MCF 10A (cell line): ENCODE measurements around a stretch of chr7.

DNA sequence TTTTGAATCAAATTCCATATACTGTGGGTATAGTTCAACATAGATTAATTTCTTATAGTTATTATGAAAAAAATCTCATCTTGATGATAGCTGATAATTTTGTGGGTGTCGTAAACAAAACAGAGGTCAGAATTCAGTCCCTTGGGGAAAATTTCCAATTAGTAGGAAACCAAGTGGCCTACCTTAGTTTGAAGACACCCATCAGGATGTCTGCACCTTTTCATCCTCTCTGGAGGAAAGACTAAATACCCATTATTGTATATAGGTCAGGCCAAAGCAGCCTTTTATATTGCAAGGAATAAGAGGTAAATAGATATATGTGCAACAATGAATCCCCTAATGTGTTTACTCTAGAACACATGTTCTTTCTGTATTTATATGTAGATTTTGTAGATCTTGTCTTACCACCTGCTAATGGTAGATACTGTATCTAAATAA lies 6.5 kb downstream of the IKZF1 start:
- PRO-cap: no peak
- RRBS: no CpG with 5 or more reads among the region's 1 CpG

- PRO-cap: no peak
- RRBS: no CpG with 5 or more reads among the region's 15 CpGs
These were observed 28.8 kb downstream of the IKZF1 start for GRCh38 chr7:50332823-50334141.

GRCh38 chr7:50379018-50379933 lies 70.9 kb downstream of the FIGNL1 start:
- PRO-cap: no peak
- RRBS: no CpG with 5 or more reads among the region's 12 CpGs

DNA sequence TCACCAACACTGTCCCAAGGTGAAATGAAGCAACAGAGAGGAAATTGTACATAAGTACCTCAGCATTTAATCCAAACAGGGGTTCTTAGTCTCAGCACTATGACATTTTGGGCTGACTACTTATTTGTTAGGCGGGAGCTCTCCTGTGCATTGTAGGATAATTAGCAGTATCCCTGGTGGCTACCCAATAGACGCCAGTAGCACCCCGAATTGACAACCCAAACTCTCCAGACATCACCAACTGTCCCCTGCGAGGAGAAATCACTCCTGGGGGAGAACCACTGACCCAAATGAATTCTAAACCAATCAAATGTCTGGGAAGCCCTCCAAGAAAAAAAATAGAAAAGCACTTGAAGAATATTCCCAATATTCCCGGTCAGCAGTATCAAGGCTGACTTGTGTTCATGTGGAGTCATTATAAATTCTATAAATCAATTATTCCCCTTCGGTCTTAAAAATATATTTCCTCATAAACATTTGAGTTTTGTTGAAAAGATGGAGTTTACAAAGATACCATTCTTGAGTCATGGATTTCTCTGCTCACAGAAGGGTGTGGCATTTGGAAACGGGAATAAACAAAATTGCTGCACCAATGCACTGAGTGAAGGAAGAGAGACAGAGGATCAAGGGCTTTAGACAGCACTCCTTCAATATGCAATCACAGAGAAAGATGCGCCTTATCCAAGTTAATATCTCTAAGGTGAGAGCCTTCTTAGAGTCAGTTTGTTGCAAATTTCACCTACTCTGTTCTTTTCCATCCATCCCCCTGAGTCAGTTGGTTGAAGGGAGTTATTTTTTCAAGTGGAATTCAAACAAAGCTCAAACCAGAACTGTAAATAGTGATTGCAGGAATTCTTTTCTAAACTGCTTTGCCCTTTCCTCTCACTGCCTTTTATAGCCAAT lies 47.7 kb downstream of the FIGNL1 start:
- PRO-cap: no peak
- RRBS: no CpG with 5 or more reads among the region's 8 CpGs

DNA sequence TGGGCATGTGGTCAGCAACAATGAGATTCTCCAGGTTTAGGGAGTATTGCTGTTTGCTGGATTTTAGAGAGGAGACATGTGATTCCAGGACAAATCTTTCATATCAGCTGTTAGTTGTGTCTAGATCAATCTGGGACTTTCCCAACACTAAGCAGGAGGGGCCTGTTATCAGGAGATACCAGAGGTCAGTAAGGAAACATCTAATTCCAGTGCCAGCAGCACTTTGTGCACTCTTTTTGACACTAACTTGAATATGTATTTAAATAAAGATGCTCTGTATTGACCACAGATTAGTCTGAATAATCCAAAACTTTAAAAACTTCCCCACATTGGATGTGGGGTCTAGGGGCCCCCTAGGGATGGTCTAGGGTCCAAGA lies 6.3 kb upstream of the FIGNL1 start:
- PRO-cap: no peak

- PRO-cap: no peak
- RRBS: no CpG with 5 or more reads among the region's 10 CpGs
These were observed 87.9 kb upstream of the DDC start for GRCh38 chr7:50653086-50653483.

DNA sequence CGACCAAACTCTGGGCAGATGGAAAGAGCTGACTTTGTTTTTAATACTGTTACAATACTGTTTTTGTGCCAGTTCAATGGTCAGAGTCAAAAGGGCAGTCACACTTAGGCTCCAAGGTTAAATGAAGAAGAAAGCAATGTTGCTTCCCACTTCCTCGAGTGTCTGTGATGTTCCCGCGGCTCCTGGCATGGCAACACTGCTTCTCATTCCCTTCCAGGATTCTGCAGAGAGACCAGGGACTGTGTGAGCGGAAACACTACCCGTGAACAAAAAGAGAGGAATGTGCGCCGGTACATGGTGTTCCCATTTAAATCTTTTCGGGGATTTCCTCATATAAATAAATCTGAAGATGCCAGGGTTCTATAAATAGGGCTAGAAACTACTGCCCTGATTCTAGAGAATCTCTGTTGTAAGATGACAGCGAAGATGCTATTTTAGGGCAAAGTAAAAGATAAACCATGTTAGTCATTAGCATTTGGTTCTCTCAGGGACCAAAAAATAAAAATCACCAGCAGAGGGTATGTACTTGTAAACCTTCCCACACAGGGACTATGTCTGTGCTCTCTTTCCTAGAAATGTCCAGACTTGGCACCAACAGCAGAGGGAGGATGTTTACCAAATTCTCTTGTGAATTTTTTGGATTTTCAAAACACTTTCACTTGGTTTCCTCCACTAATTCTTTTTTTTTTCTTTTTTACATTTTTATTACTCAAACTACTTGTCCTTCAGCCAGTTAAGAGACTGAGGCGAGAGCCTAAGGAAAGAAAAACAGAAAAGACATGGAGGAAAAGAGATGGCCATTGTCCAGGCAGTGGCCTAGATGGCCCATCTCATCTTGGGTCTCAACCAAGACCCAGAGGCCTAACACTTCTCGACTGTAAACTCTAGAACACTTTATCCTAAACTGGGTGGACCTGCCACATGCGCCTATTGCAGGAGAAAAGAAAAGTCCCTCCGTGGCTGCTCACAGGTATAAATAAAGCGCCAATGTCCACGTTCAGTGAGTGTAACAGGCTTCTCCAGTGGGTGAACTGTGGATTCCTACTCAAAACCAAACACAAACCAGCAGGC lies 92.3 kb upstream of the DDC start:
- PRO-cap: no peak
- RRBS: no CpG with 5 or more reads among the region's 16 CpGs

DNA sequence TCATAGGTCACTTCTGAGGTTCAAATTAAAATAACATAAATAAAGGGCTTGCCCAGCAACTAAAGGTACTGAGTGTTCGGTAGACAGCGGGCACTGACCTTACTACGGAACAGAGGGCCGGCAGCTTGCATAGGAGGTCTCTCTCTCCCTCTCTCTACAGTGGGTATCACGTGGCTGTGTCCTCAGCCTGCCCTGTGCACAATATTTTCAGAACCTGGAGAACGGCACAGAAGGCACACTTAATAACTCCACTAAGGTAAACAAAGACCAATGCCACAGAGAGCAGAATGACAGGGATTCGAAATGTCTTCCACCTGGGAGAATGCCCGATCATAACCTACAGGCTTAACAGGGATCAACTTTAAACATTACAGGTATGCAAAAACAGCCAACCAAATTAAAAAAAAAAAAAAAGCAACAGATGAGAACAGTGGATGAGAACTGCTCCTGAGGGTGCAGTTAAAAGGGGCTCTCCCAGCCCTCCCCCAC lies 71.9 kb downstream of the GRB10 start:
- PRO-cap: no peak
- RRBS: no CpG with 5 or more reads among the region's 8 CpGs

DNA sequence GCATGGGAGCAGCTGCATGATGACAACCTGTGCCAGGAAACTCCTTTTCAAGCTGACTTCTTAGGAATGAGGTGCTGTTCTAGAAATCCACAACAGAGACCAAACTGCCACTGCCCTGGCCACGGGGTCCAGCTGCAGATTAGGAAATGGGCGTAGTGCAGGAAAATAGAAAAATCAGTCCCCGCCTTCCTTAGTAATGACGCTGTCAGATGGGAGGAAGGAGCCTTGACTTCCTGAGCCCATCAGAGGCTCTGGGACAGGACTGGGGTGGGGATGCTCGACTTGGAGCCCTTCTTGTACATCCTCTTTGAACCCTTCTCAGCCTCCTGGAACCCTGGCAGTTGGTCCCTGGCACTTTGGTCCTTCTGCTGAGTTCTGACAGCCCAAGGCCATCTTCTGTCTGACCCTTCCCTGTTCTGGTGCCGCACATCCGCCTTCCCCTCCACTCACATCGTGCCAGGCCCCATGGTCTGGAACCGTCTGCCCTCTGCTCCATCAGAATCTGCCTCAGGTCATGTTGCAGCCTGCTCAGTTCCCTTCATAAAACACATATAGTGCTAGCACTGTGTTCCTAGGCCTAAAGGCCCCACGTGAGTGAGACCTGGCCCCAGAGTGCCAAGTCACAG lies 228.0 kb upstream of the GRB10 start:
- PRO-cap: no peak
- RRBS: no CpG with 5 or more reads among the region's 10 CpGs

DNA sequence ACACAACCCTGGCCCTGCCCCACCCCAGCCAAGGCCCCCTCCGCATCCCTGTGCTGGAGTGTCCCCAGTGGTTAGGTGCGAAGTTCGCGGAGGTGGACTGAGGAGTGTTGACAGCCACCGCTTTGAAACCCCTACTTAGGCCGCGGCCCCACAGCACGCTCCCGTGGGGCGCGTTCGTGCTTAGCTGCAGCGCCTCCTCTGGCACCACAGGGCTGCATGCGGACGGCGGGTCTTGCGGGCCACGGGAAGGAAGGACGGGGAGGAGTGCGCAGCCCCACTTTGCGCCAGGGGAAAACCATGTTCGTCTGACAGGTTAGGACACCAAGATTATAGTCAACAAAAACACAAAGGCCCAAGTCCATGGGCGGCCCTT lies 761.2 kb upstream of the POM121L12 start:
- PRO-cap: no peak
- RRBS: no CpG with 5 or more reads among the region's 23 CpGs

GRCh38 chr7:52936304-52936550 lies 99.2 kb upstream of the POM121L12 start:
- PRO-cap: no peak

- PRO-cap: no peak
- RRBS: 55% methylated on average over 19 of the region's 43 CpGs
These were observed 2.7 kb downstream of the VSTM2A start for GRCh38 chr7:54544658-54545513.

DNA sequence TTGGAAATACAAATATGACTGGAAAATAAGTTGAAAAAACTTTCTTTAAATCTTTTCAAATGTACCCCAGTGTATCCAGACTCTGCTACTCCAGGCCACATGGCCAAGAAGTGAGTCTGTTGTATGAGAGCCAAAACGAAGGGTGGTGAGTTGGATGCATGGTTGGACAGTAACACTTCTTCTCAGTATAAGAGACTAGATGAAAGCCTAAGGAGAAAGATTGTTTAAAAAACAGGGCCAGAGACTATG lies 122.7 kb upstream of the SEC61G start:
- PRO-cap: no peak
- RRBS: no CpG with 5 or more reads among the region's 1 CpG

- PRO-cap: bidirectional peak, plus-strand start at chr7:55019556, minus-strand start at chr7:55019351
- RRBS: 1% methylated on average over 26 of the region's 60 CpGs
These were observed 572 bp downstream of the EGFR start for GRCh38 chr7:55019388-55019789.

GRCh38 chr7:55026141-55026487 lies 7.3 kb downstream of the EGFR start:
- PRO-cap: unidirectional peak, plus-strand start at chr7:55026395
- RRBS: no CpG with 5 or more reads among the region's 5 CpGs

DNA sequence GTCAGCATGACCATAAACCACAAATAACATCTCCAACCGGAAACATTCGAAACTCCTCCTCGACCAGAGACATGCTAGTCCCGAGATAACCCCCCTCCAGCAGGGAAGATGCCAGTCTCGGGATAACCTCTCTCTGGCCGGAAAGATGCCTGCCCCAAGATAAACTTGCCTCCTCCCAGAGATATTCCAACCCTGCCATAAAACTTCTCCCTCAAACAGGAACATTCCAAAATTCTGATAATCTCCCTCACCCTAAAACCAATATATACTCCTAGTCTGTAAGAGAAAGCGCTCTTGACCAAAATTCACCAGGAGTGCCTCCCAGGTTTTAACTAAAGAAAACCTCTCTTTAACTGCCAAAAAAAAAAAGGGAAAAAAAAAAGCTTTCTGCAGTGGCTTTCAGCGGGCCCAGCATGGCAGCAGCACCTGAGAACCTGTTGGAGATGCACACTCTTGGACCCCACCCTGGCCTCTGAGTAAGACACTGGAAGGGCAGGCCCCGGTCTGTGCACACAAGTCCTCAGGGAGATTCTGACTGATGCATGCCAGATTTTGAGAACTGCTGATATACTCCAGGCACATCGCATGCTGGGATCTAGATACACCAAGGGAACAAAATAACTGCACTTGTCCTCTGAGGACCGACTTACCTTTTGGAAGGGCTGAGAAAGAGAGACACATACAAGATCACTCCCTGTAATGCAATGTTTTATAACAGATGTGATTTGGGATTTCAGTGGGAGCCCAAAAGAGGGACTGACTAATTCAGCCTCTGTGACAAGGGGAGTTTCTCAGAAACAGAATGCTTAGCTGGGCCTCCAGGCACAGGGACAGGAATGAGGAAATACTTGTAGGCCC lies 7.9 kb downstream of the EGFR start:
- PRO-cap: no peak
- RRBS: no CpG with 5 or more reads among the region's 11 CpGs

DNA sequence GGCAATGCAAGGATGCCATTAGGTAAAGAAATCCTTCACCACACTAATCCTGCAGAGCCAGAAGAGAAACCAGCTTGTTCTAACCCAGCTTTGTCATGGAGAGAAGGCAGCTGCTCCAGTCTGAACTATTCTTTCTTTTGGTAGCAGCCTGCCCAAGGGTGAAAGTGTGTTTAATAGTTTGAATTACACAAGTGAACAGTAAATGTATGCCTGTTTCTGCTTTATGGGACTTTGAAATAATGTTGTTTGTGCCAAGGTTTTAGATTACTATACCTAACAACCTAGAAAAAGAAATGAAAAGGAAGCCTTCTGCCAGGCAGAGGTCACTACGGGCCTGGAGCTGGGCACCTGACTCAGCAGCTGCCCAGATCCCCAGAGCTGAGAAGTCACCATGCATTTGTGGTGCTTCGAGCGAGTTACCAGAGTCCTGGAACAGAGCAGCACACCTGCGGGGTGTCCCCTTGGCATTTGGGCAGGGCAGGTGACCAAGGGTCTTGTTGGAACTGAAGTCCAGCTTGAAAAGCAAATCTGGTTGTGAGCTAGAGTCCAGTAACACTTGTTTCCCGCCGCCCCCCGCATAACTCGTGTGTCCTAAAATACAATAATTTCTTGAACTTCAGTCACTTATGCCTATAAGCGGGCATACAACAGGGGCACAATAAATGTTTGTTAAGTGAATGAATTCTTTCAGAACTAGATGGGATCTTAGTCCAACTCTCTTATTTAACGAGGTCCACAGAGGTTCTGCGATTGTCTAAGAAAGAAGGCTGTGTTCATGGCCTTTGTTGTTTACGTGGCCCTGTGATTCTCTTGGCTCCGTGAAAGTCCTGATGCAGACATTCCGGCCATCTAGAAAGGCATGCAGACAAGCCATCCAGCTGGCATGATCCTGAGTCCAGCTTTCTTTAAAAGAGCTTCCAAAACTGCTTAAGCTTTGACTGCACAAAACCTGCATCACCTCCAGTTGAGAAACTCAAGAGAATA lies 25.6 kb downstream of the EGFR start:
- PRO-cap: no peak
- RRBS: no CpG with 5 or more reads among the region's 14 CpGs

DNA sequence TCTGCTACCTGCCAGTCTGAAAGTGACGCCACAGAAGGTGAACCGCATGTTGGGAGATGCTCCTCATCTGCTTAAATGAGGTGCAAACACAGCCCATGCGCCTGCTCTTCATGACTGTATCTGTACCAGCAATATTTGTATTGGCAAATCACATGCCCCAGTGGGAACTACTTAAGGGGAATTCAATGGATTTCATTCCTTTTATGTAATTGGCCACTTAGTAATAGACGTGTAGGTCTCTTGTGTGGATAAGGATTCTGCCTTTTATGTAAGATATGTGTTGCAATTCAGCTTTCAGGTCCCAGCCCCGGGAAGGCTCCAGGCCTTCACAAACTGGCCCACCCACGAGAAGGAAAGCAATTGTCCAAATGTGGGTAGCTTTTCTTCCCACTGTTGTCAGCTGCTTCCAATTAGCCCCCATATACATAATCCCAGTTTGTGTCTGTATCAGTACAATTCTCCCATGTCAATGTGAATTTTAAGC lies 42.2 kb downstream of the EGFR start:
- PRO-cap: no peak
- RRBS: no CpG with 5 or more reads among the region's 6 CpGs

- PRO-cap: bidirectional peak, plus-strand start at chr7:55133813, minus-strand start at chr7:55133769; bidirectional peak, plus-strand start at chr7:55134013, minus-strand start at chr7:55133845
- RRBS: no CpG with 5 or more reads among the region's 16 CpGs
These were observed 114.9 kb downstream of the EGFR start for GRCh38 chr7:55133586-55134271.

- PRO-cap: unidirectional peak, plus-strand start at chr7:55191593
- RRBS: no CpG with 5 or more reads among the region's 21 CpGs
These were observed 172.8 kb downstream of the EGFR start for GRCh38 chr7:55191294-55192275.